ENCODE results near the gene TGM2.

GRCh38 chr20:37243228-37243889 lies 18.3 kb downstream of the GHRH start:
- RRBS = no CpG with 5 or more reads among the region's 14 CpGs

GRCh38 chr20:37333643-37334248 lies 12.2 kb upstream of the SRC start:
- RRBS = no CpG with 5 or more reads among the region's 16 CpGs

GRCh38 chr20:37354372-37355242 lies 8.7 kb downstream of the SRC start:
- RRBS = 100% methylated on average over 2 of the region's 18 CpGs

DNA sequence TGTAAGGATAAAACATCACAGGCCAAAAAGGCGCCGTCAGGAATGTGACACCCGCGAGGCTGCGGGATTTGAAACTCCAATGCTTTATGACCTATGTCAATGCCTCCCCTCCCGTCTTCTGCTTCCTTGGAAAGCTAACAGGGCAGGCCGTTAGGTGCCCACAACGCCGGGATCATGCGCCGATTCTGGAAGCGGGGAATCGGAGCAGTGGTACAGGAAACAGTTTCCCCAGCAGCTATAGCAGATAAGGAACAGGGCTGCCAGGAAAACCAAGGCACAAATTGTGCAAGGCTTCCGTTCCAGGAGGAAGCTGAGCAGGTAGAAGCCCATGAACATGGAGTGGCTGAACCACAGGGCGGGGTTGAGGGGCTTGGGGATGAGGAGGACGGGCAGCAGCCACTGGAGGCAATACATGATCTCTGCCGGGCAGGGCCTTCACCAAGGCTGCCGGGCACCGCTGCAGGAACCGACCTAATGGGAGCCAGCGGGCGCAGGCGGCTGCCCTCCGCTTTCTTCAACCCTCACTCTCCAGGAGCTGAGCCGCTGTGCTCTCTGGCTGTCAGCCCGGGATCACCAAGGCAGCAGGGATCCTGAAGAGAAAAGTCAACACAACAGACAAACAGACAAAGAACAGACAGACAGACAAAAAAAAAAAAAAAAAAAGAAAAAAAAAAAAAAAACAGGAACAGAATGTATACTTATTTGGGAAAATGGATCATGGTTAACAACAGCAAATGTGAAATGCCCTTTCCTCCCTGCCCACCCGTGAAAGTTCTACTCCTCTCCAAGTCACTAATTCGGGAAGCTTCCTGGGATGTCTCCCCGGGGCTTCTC lies 2.1 kb upstream of the NNAT start:
- RRBS = no CpG with 5 or more reads among the region's 29 CpGs

DNA sequence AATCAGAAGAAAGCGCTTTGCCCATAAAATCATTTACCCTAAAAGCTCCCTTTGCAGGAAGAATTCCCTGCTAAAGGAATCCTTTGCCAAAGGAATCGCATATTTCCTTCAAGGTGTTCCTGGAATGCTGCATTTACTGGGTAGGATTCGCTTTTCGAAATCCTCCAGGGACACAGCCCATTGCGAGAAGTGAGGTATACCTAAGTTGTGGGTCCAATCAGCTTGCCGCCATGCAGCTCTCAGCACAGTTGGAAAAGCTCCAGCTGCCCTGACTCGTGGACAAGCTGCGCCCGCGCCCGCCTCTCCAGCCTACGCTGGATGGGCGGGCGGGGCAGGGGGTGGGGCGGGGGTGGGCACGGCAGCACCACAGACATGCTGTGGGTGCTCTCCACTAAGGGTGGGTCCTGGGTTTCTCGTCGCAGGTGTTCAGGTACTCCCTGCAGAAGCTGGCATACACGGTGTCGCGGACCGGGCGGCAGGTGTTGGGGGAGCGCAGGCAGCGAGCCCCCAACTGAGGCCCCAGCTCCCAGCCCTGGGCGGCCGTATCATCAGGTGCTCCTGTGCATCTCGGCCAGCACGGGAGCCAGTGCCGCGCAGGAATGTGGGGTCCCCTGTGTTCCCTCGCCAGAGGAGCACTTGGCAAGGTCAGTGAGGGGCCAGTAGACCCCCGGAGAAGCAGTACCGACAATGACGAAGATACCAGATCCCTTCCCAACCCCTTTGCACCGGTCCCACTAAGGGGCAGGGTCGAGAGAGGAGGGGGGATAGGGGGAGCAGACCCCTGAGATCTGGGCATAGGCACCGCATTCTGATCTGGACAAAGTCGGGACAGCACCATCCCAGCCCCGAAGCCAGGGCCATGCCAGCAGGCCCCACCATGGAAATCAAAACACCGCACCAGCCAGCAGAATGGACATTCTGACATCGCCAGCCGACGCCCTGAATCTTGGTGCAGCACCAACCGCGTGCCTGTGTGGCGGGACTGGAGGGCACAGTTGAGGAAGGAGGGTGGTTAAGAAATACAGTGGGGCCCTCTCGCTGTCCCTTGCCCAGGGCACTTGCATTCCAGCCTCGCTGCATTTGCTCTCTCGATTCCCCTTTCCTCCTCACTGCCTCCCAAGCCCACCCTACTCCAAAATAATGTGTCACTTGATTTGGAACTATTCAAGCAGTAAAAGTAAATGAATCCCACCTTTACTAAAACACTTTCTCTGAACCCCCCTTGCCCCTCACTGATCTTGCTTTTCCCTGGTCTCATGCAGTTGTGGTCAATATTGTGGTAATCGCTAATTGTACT lies 1.6 kb downstream of the NNAT start:
- RRBS = 100% methylated on average over 1 of the region's 51 CpGs

GRCh38 chr20:37710838-37711487 lies 17.1 kb downstream of the CTNNBL1 start:
- RRBS = no CpG with 5 or more reads among the region's 4 CpGs

DNA sequence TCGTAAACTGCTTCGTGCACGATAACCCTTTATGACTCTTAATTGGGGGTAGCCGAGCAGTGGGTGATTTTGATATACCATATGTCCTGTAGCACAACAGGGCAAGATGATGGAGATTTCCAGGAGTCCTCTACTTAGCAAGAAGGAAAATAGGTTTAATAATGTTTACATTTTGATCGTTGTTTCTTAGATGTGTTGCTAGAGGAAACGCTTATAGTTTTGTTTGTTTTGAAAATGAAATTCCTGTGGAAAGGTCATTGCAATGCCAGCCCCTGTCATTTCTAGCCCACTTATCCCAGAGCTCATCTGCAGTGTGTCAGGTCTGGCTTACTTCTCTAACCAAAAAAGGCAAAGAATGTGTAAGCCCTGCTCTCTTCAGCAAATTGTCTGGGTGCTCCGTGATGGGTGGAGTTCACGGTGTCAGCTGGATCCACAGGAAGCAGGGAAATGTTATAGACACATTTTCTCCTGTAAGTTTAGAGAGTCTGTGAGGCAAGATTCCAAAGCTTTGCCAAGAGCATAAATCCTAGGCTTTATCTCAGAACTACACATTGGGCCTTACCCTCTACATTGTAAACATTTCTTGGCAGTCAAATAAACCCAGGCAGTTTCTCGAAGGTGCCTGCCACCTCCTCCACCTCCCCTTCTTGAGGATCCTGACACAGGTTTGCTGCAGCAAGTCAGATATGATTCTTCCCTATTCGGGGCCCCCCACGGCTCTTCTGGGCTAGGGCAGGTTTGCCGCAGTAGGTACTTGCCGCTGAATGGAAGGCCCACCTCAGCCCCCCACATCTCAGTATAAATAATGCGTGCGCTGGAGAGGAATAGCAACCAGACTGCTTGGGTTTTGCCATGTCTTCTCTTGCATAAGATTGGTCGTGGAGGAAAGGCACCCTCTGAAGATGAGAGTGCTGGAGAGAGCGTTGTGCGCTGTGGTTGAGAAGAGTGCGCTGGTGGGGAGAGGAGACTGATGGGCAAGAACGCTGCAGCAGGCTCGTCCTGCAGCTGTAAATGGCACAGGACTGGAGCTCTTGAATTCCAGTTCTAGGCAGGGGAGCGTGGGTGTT lies 51.1 kb downstream of the RPRD1B start:
- RRBS = no CpG with 5 or more reads among the region's 22 CpGs

DNA sequence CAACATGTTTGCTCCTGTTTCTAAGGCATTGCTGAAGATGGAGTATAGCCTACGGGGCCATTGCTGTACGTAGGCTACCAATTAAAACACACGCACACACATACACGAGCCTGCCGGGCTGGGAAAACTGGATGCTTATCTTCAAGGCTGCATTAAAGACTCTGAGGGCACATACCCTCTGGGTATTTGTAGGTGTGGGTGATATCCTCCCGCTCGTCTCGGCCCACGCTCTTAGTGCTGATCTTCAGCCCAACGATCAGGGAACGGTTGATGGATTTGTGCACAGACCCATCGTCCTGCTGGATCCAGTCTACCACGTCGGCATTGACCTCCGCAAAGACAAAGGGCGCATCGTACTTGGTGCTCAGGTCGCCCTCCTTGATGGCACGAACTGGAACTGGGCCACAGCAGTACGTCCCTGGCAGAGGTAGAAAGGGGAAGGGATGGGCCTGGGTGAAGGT lies 25.8 kb downstream of the TGM2 start:
- RRBS = no CpG with 5 or more reads among the region's 20 CpGs

- RRBS = no CpG with 5 or more reads among the region's 11 CpGs
Observed at GRCh38 chr20:38157928-38158591, 7.0 kb downstream of the TGM2 start.

DNA sequence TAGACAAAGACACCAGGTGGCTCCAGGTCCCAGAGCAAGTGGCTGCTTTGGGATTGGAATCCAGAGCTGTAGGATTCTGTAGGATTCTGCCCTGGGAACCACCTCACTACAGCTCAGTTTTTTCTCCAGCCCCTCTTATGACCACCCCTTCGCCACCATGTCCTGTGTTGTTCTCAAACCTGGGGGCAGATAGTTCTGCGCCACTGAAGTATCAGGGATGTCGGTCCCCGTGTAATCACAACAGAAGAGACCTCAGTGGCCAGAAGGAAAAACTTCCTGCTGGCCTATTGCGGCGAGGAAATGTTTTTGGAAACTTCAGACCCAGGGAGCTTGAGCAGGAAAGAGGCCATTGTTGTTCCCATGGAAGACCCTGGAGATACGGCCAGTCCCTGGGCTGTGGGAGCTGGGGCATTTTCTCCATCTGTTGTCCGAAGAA lies 1.6 kb downstream of the TGM2 start:
- RRBS = no CpG with 5 or more reads among the region's 8 CpGs

GRCh38 chr20:38164800-38165623 lies at the start of gene TGM2:
TGM2 (minus strand) TSS chr20:38165270.
- RRBS = 8% methylated on average over 12 of the region's 46 CpGs

DNA sequence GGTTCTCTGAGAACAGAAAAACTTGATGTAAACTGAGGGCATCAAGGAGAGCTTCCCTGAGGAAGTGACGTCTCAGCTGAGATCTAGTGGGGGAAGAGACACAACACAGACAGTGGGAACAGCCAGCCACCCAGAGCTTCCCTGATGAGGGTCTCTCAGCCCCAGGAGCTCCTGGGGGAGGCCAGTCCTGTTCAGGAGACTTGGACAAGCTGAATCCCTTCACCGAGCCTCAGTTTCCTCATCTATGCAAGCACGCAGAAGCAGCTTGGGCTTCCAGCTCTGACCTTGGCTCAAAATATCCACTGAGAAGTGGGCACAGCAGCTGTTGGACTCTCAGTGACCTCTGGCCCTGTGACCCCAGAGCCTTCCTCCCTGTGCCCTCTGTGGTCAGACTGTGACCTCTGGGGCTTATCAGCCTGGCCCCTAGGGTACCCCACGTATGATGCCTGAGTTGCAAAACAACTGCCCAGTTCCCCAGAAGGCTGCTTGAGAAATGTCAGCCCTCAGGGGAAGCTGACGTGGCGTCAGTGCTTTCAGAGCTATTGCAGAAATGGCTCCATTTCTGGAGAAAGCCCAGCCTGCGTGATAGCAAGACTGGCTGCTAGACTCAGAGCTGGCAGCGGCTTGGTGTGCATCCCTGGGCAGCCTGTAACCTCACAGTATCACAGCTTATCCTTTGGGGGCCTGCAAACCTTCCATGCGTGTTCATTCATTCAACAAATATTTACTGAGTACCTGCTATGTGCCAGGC lies 31.4 kb upstream of the TGM2 start:
- RRBS = no CpG with 5 or more reads among the region's 9 CpGs

DNA sequence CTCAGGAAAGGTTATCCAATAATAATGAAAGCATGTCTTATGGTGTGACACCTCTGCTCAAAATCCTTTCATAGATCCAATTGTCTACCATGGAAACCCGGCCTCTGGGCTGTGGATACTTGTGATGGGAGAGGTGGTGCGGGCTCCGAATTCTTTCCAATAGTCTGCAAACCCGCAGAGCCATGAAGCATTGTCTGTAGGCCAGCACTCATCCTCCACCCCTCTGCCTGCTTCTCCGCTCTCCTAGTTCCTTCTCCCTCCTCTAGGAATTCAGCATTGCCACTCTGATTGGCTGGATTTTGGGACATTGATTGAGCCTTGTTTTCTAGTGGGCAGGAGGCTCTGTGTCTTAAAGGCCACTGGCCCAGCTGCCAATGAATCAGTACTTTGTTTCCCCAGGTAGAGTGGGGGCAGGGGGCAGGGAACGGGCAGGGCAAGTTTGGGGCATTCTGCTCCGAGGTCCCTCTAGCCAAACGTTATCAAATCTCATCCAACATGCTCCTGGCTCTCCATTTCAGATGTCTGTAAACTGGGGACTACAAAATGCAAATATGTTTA lies 10.6 kb upstream of the BPI start:
- RRBS = no CpG with 5 or more reads among the region's 8 CpGs

GRCh38 chr20:38350496-38351173 lies 4.4 kb downstream of the LBP start:
- RRBS = no CpG with 5 or more reads among the region's 12 CpGs

GRCh38 chr20:38353116-38353852 lies 7.0 kb downstream of the LBP start:
- RRBS = no CpG with 5 or more reads among the region's 9 CpGs

DNA sequence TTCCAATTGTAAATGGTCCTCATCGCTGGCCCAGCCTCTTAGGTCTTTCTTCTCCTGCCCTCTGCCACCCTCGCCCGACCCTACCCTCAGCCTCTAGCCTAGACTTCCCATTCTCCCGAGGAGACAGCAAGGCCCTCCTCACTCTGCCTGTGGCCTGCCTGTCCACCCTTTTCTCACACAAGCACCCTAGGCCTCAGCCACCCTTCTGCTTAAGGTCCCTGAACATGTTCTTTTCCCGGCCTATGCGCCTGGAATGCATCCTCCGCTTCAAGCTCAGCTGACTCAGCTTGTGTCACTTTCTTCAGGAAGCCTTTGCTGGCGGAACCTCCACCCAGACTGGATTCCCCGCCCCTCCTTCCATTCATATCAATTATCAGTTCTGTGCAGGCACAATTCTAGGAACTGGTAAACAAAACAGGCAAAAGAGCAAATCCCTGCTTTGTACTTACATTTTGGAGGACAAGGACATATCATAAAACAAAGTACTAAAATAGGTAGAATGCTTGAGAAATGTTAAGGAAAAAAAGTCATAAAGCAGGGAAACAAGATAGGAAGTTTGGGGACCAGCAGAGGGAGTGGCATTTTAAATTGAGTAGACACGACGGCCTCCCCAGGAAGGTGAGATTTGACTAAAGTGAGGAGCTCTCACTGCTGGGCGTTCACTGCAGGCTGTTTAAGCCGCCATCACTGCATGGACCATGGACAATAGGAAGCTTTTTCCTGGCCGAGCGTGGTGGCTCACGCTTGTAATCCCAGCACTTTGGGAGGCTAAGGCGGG lies 19.6 kb upstream of the RALGAPB start:
- RRBS = no CpG with 5 or more reads among the region's 17 CpGs

GRCh38 chr20:38539746-38540122 lies 41.3 kb upstream of the ADIG start:
- RRBS = no CpG with 5 or more reads among the region's 3 CpGs

GRCh38 chr20:38872489-38873032 lies 53.7 kb upstream of the FAM83D start:
- RRBS = no CpG with 5 or more reads among the region's 14 CpGs

- RRBS = no CpG with 5 or more reads among the region's 2 CpGs
Observed at GRCh38 chr20:38894949-38895184, 31.4 kb upstream of the FAM83D start.

DNA sequence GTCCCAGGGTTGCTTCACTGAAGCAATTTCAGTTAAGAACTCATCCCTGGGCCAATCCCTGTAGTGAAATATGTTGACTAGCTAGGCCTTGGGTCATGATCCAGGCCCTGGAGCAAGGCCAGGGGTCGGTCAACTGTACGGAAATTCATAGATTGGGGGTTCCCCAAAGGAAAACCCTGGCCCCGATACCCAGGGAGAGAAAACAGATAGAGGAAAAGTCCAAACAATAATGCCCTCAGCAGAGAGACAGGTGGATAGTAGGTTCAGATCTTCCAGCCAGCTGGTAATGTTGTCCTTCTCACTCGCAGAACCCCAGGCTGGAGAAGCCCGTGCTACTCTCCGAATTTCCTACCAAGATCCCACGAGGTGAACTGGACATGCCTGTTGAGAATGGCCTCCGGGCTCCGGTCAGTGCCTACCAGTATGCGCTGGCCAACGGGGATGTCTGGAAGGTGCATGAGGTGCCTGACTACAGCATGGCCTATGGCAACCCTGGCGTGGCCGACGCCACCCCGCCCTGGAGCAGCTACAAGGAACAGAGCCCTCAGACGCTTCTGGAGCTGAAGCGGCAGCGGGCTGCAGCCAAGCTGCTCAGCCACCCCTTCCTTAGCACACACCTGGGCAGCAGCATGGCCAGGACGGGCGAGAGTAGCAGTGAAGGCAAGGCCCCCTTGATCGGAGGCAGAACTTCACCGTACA lies 8.2 kb upstream of the FAM83D start:
- RRBS = no CpG with 5 or more reads among the region's 22 CpGs

Data from GM19240 (cell line).